ENCODE data around the genes ADCYAP1R1, HERPUD2 and SEPTIN7.

- PRO-cap = bidirectional peak, plus-strand start at chr7:30913592, minus-strand start at chr7:30913277; bidirectional peak, plus-strand start at chr7:30914067, minus-strand start at chr7:30914019
Measured at GRCh38 chr7:30913089-30914184, 1.8 kb downstream of the AQP1 start.

DNA sequence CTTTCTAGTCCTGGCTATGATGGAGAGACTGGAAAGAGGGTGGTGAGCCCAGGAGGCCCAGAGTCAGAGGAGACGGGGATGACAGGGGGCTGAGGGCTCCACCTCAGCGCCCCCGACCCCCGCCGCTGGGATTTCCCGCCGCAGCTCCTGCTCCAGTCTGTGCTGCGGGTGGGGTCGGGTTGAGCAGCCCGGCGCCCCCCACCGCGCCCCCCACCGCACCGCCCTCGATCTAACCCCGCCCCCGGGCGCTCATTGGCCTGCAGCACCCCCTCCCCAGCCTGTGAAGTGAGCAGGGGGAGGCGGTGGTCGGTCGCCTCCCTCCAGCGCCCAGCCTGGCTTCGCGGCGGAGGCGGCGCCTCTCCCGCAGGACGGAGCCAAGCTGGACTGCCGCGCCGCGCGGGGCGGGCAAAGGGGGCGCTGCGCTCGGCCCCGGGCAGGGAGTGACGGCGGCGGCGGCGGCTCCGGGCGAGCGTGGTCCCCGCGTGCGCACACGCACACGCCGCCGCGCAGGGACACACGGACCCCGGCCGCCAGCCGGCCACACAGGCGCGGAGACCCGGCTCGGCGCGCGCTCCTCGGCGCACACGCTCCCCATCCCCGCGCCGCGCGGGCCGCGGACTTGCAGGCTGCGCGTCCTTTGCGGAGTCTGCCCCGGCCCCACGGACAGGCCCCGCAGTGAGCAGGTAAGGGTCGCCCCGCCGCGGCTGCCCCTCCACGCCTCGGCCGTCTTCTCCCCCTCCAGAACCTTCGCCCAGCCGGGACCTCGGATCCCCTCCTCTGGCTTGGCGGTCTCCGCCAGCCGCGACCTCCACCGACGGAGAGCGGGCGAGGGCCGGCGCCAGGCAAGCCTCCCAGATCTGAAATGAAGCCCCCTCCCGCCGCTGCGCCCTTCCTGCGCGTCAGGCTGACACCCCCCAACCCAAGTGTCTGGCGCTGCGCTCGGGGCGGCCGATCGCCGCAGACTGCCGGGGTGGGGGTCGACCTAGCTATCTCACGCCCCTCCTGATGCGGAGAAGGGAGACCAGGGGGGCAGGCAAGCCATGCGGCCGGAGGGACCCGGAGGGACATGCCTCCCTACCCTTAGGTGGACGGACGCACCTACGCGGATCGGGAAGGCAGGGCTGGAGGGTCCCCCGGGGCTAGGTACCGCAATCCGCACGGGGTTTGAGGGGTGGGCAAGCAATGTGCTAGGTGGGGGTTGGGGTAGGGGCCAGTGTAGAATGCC, at the start of gene ADCYAP1R1:
ADCYAP1R1 (plus strand) TSS at position 313 of the 1,225 bp plus-strand sequence.
- PRO-cap = bidirectional peak, plus-strand start at position 436 of the sequence, minus-strand start at position 159 of the sequence

DNA sequence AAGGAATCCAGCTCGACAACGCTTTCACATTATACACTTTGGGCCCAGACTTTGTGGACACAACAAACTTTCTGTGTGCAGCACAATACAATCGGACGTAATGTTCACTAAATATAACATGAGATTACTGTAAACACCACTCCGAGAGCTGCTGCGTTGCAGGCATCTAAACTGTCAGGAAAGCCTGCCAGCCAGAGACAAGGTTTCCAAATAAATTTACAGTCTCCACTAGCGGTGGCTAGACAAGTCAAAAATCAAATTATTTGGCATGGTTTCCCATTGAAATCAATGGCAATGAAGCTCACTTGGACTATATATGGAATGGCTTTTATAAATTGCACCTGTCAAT, 1.4 kb downstream of the PDE1C start:
- PRO-cap = no peak

- PRO-cap = unidirectional peak, minus-strand start at chr7:32677753
Measured at GRCh38 chr7:32677692-32677987, 182.4 kb downstream of the AVL9 start.

DNA sequence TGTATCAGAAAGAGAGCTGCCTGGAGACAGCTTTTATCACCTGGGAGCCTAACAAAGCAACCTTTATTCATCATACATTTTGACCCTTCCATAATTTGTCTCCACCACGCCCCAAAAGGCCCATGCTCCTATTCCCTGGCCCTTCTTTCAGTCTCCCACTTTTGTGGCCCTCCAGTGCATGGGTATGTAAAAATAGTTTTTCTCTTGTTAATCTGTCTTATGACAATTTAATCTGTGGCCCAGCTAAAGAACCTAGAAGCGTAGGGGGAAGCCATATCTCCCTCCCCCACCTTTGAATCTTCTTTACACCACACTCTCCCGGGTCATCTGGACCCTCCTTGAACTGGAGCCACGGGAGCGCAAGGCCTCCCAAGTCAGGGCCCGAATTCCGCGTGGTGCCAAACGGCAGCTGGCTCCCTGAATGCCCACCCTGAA, 15.4 kb upstream of the FKBP9 start:
- PRO-cap = no peak

GRCh38 chr7:32992545-32992942, 35.3 kb downstream of the FKBP9 start:
- PRO-cap = bidirectional peak, plus-strand start at chr7:32993091, minus-strand start at chr7:32992795

- PRO-cap = no peak
Measured at GRCh38 chr7:33004945-33005973, 48.0 kb downstream of the FKBP9 start.

DNA sequence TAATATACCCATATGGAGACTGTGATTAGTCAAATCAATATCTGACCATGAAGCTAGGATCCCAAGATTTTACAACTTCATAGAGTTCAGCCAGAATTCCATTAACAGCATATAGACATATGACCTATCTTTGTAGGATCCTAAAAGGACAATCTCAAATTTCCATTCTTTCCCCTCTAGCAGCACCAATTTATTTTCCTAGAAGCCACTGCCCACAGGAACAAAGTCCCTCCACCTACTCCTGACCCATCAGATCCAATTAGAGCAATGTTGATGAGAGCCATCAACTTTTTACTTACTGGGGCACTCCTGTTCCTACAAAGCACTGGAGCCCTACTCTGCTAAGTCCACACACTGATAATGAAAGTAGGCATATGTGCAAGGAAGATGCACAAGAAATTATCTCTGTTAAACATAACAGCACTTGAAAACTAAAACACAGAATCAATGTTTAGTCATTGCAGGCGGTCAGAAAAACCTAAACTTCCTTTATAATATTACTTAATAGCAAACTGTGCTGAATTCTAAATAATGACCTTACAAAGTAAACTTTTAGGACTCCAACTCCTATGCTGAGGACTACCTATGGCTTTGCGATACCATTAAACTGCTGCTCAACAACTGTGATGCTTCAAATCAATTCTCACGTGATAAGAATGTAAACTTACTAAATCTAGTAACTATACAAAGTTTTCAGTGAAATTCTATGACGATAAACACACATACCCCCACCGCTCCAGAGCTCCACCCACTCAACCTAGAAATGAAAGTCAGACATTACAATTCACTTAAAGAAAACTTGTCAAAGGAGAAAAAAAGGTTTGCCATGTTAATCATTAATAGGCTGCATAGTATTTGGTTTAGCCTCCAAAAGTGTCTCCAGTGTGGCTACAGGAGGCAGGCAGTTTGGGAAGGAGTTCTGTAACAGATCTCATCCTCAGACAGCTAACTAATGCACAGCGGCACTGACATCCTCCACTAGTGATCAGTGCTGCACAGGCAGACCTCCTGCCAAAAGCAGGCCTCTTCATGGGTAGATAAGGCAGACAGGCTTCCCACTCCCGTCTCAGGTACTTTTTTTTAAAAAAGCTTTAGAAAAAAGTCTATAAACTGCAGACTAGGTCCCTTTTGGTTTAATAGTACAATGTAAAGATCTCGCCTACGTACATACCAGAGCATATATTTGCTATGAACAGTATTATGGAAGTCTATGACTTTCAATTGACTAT, 3.3 kb downstream of the HERPUD2 start:
- PRO-cap = no peak

DNA sequence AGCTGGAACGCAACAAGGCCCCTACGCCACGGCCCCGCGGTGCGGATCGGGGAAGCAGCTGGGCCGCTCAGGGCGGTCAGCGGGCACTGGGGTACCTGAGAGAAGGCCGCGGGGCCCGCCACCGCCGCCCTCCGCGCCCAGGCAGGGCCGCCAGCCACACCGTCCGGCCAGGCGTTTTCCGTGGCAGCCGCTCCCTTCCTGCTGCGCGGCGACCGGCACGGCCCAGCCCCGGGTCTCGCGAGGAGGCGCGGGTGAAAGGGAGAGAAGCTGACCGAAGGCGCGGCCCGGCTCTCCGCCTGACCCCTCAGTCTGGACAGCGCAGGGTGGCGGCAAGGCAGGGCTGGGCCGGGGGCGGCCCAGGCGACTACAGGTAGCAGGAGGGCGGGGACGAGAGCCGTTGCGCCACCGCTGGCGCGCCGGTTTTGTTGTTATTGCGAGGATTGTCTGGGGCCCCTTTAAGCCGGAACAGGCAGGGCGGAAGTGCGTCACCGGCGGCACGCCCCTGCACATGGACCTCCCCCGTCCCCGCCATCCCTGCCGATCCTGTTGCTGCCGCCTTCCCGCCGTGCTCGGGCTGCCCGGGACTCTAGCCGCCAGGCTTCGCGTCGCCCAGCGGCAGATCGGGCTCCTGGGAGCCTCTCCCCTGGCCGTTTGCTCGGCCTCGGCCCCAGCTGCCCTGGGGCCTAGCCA, at the start of gene HERPUD2:
HERPUD2 (minus strand) TSS at position 430 of the 690 bp plus-strand sequence.
- PRO-cap = bidirectional peak, plus-strand start at position 42 of the sequence, minus-strand start outside the sequence; bidirectional peak, plus-strand start at position 540 of the sequence, minus-strand start at position 306 of the sequence

- PRO-cap = no peak
Measured at GRCh38 chr7:35727597-35728165, 32.7 kb upstream of the HERPUD2 start.

DNA sequence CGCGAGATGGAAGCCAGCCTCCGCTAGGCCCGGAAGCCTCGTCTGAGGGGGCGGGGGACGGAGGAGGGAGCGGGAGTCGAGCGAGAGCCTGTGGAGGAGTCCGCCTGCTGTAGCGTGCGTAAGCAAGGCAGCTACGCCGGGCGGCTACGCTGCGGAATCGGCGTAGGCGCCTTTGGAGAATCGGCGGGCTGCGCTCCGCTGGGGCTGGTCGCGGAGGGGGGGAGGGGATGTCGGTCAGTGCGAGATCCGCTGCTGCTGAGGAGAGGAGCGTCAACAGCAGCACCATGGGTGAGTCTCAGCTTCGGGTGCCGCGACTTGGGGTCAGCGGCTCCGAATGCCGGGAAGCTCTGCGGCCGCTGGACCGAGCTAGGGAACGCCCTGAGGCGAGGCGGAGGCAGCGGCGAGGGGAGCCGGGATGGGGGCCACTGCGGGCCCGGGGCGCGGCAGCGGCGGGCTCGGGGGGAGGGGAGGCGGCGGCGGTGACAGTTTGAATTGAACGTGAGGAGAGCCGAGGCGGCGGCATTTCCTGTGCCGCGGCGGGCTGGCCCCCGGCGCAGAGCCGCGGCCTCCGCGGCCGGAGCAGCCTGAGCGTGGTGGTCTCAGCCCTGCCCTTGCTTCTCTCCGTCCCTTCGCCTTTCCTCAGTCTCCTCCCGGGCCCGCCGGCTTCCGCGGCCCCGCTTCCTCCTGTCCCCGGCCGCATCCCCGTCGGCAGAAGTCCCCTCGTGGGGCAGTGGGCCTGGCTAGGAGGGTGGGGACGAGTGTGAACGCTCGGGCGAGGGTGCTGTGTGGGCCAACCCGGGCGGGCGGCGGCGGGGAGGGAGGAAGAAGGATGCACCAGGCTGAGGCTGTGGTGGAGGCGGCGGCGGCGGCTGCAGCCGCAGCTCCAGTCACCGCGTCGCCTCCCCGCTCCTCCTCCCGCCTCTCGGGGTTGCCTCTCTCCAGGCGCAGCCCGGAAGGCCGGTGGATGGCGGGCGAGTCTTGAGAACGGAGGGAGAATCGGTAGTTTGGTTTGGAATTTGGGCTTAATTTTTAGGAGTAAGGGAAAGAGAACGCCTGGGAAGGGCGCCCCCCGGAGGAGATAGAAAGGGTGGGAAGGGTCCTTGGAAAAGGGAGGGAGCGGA, at the start of gene SEPTIN7:
SEPTIN7 (plus strand) TSS at position 75 of the 1,121 bp plus-strand sequence.
- PRO-cap = bidirectional peak, plus-strand start at position 237 of the sequence, minus-strand start outside the sequence; bidirectional peak, plus-strand start at position 837 of the sequence, minus-strand start at position 717 of the sequence

- PRO-cap = no peak
Measured at GRCh38 chr7:36036499-36037037, 116.5 kb upstream of the EEPD1 start.

DNA sequence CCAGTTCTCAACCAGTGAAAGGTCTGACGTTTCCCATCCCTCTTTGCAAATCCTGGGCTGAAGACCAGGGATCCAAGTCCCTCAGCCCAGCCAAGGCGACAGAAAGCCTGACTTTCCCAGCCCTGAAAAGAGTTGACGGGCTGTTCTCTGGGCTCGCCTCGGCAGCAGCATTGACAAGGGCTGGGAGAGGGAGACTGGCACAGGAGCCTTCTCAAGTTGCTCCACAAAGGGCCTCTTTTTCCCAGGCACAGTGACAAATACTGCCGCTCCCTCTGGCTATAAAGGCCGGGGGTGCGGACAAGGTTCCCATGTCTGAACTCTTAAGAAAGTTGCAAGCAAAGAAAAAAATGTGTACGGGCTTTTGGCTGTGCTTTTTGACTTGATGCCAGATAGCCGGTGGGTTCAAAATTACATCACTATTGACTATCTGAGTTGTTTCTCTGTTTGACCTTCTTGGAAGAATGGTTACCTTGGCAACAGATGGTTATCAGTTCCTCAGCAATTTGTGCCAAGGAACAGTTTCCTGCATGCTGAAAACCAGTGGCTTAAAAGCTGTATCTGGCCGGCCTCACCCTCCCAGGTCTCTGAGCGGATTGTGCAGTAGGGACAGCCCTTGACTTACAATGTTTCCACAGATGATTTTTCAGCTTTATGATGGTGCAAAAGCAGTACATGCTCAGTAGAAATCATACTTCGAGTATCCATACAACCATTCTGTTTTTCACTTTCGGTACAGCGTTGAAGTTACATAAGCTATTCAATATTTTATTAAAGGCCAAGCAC, 115.8 kb upstream of the EEPD1 start:
- PRO-cap = unidirectional peak, minus-strand start at position 172 of the sequence; unidirectional peak, minus-strand start at position 225 of the sequence

DNA sequence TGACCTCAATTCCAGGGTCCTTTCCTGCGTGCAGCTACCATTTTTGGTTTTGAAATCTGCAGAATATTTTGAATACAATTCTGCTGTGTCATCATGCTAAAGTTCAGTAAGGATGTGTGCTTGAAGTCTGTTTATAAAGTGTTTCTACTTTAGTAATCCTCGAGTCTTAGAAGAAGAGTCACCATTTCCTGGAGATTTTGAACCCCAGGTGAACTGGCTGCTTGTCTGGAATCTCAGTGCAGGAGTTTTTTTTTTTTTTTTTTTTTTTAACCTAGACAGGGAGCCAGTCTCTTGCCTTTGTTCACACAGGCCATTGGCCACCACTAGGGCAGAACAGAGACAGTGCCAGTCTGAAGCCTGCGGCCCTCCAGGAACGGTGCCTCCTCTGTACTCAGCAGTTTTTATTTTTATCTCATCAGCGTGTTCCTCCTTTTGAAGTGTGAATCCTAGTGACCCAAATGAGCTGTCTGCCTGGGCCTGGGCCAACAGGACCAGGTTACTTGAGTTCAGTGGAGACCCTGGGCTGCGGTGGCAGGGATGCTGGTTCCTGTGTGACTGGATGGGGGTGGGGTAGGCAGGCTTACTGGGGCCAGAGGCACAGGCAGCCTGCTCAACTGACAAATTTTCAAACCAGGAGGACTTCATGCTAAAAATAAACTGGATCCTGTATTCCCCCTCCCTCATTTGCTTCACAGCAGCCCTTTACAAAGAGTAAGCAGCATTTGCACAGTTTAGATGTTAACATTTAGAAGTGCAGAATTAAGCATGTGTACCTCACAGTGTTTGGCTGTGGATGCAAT, 54.8 kb downstream of the EEPD1 start:
- PRO-cap = no peak

GRCh38 chr7:36209074-36210126, 56.3 kb downstream of the EEPD1 start:
- PRO-cap = no peak

GRCh38 chr7:36210575-36211381, 57.7 kb downstream of the EEPD1 start:
- PRO-cap = no peak

- PRO-cap = no peak
Measured at GRCh38 chr7:36301879-36302645, 65.0 kb downstream of the MATCAP2 start.

DNA sequence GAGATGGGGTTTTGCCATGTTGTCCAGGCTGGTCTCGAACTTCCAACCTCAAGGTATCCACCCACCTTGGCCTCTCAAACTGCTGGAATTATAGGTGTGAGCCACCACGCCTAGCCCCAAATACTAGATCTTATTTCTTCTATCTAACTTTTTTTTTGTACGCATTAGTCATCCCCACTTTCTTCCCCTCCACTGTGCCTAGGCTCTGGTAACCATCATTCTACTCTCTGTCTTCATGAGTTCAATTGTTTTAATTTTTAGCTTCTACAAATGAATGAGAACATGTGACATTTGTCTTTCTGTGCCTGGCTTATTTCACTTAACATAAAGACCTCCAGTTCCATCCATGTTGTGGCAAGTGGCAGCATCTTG, 105.2 kb downstream of the ANLN start:
- PRO-cap = no peak

DNA sequence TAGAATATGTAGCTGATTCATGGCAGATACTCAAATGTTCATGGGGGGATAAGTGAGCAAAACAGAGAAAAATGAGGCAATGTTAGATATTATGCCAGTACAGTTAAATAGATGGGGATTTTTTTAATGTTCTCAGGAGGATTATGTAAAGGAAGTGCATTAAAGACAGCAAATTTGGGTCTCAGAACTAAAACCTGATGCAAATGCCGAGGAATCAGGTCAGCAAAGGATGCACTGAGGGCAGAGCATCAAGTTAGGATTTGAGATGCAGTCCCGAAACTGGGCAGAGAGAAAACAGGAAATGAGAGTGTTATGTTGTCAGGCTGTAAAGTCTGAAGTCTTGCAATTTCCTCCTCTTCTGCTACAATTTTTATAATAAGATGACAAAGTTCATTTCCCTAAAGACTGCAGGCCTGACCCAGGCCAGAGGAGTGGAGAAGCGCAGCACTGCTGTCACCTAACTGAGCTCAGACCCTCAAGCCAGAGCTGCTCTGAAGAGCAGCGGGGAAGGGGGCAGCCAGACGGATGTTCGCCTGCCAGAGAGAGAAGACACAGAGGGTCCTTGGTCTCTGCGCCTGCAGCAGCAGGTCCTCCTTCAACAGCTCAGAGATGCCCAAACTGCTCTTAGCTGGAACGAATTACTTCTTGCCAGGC, 12.5 kb upstream of the AOAH start:
- PRO-cap = unidirectional peak, plus-strand start at position 421 of the sequence

DNA sequence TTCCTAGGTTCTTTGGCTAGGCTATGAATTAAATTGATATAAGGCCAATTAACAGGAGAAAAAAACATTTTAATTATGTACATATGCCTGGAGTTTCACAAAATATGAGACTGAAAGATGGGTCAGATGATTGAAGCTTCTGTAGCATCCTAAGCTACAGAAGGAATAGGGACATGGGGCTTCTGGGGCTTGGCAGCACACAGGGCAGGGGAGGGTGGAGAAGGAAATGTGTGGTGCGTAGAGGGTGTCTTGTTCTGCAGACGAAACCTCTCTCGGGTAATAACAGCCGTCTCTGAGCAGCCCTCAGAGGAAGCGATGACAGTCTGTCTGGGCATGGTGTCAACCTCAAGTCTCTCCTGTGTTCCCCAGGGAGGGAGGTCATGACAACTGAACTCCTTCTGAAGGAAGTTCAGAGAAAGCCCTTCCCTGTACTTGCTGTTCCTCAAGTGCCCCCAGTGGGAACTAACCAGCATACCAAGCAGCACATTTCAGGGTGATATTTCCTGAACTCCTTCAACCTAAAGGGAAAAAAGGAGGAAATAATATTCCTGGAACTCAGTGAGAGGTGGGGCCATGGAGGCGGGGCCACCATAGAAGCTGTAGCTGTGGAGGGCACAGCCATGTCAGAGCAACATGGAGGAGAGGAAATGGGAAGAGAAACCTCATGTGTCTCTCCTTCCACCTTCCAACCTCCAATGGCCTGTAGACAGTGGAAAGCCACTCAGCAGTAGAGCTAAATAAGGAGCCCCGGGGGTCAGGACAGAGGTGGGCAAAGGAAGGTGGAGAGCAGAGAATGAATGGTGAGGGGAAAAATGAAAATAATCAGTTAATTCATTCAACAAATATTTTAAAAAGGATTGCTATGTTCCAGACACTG, 60.7 kb upstream of the AOAH start:
- PRO-cap = unidirectional peak, minus-strand start at position 256 of the sequence